HGPS cell (cell line): Measurements from ENCODE around the genes IDH2, IQGAP1 and BLM.

DNA sequence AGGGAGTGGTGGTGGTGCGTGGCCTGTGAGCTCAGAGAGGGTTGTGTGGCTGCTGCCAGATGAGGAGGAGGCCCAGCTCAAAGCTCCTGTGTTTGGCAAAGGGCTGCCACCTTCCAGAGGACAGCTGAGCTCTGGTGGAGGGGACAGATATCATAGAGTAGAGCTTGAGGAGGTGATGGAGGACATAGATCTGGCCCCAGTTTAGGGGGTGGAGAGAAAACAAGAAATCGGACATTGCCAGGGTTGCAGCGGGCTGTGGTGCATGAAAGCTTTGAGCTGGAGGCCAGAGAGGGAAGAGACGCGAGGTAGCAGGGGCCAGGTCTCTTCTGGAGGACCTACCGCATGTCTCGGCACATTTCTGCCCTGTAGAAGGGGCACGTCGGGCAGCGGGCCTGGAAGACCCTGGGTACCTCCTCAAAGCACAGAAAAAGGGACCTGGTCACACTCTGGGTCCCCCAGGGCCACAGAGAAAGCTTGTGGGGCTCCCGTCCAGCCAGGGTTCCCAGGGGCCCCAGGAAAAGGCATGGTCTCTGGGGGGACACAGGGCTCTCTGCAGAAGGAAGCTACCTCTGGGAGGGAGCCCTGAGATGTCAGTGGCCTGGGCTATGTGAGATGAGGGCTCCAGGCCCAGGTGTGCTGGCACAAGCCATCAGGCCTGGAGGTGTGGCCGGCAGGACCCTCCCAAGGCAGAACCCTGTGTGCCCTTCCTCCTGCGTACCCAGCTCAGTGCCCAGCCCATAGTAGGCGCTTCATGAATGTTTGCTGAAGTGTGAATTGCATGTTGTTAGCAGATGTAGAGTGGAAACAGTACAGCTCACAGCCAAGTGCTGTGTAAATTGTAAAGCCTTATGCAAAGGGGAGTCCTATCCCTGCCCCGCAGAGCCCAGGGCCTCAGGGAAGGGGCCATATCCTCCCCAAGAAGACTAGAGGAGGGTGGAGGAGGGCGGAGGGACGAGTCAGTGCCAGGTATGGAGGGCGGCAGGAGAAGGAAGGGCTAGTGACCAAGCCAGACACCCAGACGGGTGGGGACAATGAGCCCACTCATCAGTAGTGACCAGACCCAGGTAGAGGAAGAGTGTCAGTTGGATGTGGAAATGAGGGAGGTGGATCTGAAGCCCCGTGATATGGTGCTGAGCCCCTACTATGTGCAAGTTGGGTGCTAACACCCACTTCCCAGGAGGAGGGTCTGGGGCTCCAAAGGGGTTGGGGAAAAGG is 44.8 kb downstream of the ZNF710 start:
- RRBS = no CpG with 5 or more reads among the region's 20 CpGs

DNA sequence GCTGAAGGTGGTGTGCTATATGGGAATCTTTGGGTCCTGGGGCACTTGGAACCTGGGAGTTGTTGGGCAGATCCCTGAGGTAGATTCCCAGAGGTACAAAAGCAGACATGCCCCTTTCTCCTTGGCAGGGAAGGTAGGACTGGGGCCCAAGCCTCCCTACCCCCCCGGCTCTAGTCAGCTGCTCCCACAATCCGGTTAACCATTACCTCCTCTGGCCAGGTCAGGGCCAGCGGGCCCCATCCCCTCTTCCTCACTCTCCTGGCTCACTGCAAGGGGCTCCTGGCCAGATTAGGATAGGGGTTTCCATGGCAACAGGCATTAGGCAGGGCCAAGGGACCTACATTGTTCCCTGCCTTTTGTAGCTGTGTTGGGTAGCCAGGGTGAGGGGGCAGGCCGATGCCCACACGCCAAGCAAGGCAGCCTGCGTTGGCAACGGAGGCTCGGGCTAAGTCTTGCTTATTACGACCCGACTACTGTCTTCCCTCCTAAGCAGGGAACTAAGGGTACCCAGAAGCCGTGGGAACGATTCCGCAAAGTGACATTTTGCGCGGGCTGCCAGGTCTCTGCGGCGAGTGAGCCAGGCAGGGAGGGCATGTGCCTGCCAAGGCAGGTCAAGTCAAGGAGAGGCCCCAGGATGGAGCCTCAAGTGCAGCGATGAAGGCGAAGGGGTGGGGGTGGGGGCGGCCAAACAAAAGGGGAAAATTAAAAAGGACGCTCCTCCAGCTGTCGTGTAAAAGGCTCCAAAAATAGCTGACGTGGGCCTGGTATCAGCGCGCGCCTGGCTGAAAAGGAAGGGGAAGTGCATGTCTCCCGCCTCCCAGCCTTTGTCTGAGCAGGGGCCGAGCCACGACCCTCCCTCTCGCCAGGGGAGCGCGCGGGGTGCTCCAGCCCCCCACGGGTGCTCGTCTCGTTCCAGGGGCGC is 994 bp downstream of the IDH2 start:
- RRBS = no CpG with 5 or more reads among the region's 37 CpGs

- RRBS = 2% methylated on average over 77 of the region's 126 CpGs
Measured at GRCh38 chr15:90101935-90103139, at the start of gene IDH2. TSS of gene IDH2 (minus strand) at chr15:90102468.

GRCh38 chr15:90203898-90204320 is 2.8 kb downstream of the SEMA4B start:
- RRBS = no CpG with 5 or more reads among the region's 9 CpGs

DNA sequence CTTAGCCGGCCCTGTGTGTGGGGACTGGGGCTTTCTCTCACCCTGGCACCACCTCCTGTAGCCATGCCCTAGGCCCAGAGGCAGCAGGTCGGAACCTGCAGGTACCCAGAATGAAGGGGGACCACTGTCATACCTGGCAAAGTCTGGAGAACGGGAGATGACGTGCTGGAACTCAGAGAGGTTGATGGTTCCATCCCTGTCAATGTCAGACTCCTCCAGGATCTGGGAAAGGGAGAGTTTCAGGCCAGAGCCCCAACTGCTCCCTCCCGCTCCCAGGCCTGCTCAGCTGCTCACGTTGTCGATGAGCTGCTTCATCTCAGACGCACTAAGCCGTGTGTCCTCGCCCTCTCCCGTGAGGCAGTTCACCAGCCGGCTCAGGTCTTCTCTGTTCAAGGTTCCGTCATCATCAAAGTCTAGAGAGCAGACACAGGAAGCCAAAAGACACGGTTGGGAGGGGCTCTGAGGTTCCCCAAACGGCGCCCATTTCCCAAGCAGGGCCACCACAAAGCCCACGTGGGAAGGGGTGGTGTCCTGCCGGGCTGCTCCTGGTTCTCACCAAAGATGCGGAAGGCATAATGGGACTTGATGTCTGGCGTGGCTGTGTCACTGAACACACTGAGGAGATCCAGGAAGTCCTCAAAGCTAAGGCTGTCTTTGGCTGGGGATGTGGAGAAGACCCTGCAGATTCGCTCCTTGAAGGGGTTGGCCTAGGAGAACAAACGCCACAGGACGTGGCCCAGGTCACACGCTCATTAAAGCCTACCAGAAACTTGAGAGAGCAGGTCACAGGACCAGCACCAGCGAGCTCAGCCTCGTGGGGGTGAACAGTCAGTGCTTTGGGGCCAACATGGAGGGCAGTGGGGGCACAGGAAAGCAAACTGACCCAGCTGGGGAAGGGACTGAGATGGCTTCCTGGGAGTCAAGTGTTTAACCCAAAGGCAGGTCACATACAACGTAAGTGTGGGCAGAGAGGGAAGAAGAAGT is 2.6 kb downstream of the CIB1 start:
- RRBS = no CpG with 5 or more reads among the region's 27 CpGs

DNA sequence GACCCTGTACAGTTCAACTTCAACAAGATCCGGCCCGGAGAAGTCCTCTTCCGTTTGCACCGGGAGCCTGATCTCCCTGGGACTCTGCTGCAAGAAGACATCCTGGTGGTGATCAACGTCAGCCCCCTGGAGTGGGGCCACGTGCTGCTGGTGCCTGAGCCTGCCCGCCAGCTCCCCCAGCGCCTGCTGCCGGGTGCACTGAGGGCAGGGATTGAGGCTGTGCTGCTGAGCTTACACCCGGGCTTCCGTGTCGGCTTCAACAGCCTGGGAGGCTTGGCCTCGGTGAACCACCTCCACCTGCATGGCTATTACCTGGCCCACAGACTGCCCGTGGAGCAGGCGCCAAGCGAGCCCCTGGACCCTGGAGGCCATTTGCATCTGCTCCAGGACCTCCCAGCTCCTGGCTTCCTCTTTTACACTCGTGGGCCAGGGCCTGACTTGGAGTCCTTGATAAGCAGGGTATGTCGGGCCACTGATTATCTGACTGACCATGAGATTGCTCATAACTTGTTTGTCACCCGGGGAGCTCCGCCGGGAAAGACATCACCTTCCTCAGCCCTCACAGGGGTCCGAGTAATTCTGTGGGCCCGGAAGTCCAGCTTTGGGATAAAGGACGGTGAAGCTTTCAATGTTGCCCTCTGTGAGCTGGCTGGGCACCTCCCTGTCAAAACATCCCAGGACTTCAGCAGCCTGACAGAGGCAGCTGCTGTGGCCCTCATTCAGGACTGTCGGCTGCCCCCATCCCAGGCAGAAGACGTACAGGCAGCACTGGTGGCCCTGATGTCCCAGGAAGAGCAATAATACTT is 7.5 kb downstream of the GDPGP1 start:
- RRBS = 90% methylated on average over 5 of the region's 26 CpGs

DNA sequence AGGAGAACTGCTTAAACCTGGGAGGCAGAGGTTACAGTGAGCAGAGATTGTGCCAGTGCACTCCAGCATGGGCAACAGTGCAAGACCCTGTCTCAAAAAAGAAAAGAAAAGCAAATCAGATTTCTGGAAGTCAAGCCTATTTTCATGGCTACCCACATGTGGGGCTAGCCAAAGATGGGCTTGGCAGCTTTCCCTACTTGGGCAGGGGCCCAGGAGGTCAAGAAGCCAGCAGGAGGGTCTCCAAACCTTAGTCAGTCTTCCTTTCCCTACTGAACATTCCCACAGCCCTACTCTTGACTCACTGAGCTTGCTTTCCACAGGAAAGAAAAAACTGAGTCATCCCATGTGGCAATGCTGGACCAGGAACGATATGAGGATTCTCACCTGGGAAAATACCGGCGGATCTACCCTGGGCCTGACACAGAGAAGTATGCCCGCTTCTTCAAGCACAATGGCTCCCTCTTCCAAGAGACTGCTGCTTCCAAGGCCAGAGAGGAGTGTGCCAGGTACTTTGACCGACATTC is 3.7 kb upstream of the NGRN start:
- RRBS = no CpG with 5 or more reads among the region's 5 CpGs

GRCh38 chr15:90264422-90265041 is 940 bp upstream of the NGRN start:
- RRBS = no CpG with 5 or more reads among the region's 5 CpGs

DNA sequence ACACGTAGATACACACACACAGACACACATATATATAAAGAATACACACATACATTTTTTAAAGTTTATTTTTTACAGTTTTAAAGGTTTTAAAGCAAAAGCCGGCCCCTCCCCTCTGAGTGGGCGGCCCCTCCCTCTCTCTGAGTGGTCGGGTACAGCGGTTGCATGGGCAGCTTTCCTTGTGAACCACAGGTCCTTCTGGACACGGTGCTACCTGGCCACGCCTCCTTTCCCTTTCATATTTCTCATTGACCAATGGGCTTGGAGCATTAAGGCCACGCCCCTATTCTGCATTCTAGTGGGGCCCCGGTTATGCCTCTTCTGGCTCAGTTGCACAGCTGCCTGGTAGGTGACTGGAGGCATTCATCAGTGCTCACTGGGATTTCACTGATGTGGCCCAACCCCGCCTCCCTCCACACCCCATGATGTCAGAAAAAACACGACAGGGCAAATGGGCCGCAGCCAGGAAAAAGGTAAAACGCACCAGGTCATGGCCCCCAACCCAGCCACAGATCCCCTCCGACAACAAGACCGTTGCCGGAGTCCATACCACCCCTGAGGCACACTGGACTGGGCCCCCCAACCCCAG is 26.2 kb downstream of the NGRN start:
- RRBS = no CpG with 5 or more reads among the region's 16 CpGs

DNA sequence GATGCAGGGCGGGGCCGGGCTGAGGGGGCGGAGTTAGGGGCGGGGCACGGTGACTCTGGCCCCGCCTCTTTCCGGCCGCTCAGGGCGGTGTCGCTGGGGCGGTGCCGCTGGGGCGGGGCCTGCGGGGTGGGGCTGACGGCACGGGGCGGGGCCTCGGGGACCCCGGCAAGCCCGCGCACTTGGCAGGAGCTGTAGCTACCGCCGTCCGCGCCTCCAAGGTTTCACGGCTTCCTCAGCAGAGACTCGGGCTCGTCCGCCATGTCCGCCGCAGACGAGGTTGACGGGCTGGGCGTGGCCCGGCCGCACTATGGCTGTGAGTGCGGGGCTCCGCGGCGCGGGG is at the start of gene IQGAP1:
Gene IQGAP1, plus strand, starts transcription at position 159 of the 340 bp plus-strand sequence.
- RRBS = 3% methylated on average over 13 of the region's 41 CpGs

- RRBS = no CpG with 5 or more reads among the region's 6 CpGs
Measured at GRCh38 chr15:90492432-90492755, 37.3 kb upstream of the CRTC3 start.

DNA sequence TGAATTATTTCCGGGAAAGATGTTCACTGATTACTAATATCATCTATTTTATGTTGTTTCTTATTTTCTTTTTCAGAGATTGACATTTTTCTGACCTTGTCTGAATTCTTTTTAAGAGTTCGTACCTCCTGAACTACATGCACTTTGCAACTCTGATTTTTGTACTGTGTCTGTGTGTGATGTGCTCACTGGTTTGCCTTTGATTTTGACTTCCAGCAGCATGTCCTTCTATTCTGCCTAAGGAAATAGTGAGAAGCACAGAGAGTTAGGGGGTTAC is 23.3 kb downstream of the CRTC3 start:
- RRBS = no CpG with 5 or more reads among the region's 2 CpGs

DNA sequence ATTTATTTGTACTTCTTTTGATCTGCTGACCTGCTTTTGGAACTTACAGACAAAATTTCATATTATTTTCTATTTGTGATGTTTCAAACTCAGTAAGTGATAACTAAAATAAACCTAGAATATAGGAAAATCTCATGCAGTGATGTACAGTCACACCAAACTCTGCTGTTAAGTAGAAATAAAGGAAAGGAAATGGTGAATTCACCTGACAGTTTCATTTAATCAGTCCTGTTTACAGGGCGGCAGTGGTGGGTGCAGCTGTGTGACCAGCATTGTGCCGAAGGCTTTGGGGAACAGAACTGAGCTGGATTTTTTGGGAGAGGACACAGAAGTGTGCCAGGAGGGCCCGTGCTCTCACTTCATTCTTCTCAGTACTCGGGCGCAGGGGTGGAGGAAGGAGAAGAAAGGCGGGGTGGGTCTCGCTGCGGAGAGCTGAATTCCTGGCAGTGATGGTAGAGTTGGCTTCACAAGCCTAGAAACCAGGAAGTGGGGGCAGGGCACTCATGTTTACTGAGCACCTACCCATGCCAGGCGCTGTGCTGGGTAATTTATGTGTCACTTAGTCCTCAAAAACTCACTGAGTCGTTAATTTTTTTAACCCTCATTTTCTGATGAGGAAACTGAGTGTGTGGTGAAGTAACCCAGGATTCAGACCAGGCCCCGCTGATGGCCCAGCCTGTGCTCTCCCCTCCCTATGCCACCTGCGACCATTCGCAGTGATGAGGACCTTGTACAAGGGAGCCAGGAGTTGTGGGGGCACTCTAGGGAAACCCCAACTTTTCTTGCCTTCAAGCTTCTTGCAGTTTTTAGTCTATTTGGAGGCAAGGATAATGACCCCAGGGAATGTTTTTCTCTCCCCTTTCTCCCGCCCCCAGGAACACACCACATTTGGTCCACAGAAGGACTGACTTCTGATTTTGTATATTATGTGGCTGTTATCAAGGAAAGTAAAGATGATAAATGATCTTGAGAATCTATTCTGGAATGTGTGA is 64.7 kb downstream of the CRTC3 start:
- RRBS = no CpG with 5 or more reads among the region's 14 CpGs

DNA sequence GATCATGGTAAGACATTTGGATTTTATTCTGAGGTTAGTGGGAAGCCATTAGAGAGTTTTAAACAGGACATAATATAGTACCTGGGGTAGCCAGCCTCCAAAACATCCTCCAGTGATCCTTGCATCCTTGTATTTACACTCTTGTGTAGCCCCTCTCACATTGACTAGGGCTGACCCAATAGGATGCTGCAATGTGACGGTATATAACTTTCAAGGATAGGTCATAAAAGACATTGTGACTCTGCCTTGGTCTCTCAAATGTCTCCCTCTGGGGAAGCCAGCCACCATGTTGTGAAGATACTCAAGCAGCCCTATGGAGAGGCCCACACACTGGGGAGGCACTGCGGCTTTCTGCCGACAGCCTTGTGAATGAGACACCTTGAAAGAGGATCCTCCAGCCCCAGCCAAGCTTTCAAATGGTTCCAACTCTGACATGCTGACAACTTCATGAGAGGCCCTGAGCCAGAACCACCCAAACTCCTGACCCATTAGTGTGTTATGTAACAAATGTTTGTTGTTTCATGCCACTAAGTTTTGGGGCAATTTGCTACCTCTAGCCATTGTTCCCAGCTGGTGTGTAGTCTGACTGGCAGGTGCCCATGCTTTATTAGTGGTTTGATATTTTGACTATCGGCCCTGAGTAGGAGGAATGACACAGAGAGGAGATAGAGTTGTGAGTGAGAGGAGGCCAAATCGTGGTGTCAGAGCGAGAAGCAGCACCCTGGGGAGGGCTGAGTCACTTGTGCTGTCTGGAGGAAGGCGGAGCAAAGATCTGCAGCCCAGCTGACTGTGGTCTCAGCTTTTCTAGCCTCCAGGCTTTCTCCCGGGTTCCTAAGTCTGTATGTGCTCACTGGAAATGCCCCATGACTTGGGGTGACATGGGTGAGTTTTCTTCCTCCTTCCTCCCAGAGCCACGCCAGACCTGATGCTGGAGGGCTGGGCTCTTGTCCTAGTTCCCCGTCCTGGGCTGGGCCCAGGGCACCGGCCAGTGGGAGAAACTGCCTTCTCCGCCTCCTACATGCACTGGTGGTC is 56.9 kb upstream of the BLM start:
- RRBS = no CpG with 5 or more reads among the region's 12 CpGs

DNA sequence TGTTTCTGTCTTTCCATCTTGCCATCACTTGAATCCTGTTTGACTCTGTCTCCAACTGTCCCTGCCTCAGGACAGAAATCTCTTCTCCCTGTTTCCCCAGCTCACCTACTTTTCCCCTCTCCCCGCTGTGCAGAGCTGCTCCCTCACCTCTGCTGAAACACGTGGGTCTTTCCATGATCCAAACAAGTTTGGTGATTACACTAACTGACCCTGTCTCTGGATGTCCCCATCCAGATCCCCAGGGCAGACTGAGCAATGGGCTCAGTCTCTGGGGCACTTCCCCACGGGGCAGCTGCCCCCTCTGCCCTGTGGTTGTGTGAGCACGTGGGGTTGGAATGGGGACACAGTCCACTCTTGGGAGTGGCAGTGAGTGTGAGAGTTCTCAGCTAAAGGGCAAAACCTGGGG is 50.2 kb upstream of the BLM start:
- RRBS = no CpG with 5 or more reads among the region's 4 CpGs

GRCh38 chr15:90667359-90668055 is 49.6 kb upstream of the BLM start:
- RRBS = no CpG with 5 or more reads among the region's 6 CpGs

DNA sequence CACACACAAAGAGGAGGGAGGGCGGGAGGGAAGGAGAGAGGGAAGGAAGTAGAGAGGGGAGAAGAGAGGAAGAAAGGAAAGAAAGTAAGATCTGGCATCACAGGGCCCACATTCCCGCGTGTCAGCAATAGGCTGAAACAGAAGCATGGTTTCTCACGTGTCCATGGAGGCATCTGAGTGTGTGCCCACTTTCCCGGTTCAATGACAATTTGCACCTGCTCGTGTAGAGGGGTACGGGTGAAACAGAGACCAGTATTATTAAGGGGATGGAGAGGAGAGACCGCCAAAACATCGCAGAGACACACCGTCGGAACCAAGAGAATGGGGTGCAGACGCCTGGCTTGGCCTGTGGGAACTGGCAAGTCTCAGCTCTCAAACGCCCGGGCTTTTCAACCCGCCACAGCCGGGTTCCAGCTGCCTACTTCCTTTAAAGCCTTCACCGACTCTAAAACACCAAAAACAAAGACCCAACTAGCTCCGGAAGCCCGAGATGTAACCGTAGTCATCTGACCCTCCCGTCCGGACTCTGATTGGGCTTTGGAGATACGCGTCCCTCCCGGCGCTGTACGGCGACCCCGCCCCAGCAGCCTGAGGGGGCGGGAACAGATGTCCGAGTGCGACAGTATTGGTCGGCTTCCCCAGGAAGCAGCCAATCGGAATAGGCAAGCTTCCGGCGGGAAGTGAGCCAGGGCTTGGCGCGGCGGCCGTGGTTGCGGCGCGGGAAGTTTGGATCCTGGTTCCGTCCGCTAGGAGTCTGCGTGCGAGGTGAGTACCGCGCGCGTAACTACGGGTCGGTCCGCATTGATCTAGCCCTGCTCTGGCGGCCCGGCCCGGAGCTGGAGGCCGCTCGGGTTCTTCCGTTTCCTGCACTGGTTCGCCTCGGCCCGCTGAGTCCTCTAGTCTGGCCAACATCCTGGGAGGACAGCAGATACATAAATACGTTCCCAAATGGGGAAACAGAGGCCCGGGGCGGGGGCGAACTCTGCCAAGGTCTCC is at the start of gene BLM:
Gene BLM, plus strand, starts transcription at position 671 of the 996 bp plus-strand sequence.
- RRBS = 1% methylated on average over 15 of the region's 67 CpGs

GRCh38 chr15:90819773-90820497 is 48.5 kb upstream of the FURIN start:
- RRBS = 70% methylated on average over 3 of the region's 18 CpGs

- RRBS = no CpG with 5 or more reads among the region's 4 CpGs
Measured at GRCh38 chr15:90859195-90859783, 9.1 kb upstream of the FURIN start.

GRCh38 chr15:90860686-90860943 is 7.8 kb upstream of the FURIN start:
- RRBS = no CpG with 5 or more reads among the region's 3 CpGs